Measurements from ENCODE around the genes RBM28 and HILPDA.

GRCh38 chr7:123719094-123720357 is 29.3 kb downstream of the WASL start:
- RRBS: no CpG with 5 or more reads among the region's 4 CpGs

DNA sequence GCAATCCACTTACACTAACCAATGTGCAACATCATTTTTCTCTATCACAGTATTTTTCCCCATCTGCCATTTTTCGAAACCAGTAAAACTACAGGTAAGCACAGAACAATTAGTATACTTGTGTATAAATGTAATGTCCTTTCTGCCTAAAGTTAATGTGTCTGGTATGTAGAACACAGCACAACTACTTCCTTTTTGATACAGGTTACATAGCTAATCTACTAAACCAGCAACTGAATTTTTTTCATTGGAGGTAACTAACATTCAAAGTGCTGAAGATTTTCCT is 2.1 kb downstream of the WASL start:
- RRBS: no CpG with 5 or more reads among the region's 1 CpG

GRCh38 chr7:124992863-124993529 is 63.4 kb upstream of the POT1 start:
- RRBS: no CpG with 5 or more reads among the region's 4 CpGs

DNA sequence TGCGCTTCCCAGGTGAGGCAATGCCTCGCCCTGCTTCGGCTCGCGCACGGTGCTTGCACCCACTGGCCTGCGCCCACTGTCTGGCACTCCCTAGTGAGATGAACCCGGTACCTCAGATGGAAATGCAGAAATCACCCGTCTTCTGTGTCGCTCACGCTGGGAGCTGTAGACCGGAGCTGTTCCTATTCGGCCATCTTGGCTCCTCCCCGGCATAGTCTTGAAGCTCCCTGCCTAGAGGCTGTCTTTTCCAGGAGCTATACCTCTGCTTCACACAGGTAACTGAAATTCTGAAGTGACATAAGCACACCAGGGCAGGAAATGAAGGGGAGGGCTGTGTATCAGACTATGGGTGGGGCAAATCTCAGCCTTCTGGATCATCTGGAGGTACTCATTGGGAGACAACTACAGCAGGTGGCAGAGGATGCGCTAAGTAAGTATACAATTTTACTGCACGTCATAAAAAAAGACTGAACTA is 252.2 kb upstream of the POT1 start:
- RRBS: no CpG with 5 or more reads among the region's 16 CpGs

GRCh38 chr7:125563435-125563825 is 633.8 kb upstream of the POT1 start:
- RRBS: no CpG with 5 or more reads among the region's 7 CpGs

DNA sequence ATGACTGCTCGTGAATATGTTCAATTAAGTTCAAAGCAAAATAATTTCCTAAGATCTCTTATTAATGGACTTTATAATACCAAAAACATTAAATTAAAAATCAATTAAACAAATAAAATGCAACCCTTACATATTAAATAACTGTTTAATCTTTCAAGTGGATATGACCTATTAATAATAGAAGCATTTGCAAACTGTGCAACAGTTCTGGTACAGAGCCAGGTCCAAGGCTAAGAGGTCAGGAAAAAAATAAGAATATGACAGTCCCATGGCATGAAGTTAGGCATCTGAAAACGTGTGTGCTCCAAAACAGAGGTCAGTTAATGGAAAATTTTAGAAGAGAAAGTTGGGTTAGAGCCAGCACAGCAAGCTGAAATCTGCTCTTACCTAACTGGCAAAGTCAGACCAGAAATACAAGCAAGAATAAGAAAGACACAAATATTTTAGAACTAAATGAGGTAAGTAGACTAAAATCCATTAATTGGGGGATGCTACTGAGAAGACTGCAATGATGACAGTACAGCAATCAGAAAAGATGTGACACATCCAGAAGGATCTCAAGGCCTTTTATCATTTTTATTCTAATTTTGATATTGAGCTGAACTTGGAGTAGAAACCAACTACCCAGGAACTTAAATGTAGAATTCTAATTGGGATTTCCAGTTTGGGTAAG is 757.7 kb downstream of the GRM8 start:
- RRBS: no CpG with 5 or more reads among the region's 2 CpGs

DNA sequence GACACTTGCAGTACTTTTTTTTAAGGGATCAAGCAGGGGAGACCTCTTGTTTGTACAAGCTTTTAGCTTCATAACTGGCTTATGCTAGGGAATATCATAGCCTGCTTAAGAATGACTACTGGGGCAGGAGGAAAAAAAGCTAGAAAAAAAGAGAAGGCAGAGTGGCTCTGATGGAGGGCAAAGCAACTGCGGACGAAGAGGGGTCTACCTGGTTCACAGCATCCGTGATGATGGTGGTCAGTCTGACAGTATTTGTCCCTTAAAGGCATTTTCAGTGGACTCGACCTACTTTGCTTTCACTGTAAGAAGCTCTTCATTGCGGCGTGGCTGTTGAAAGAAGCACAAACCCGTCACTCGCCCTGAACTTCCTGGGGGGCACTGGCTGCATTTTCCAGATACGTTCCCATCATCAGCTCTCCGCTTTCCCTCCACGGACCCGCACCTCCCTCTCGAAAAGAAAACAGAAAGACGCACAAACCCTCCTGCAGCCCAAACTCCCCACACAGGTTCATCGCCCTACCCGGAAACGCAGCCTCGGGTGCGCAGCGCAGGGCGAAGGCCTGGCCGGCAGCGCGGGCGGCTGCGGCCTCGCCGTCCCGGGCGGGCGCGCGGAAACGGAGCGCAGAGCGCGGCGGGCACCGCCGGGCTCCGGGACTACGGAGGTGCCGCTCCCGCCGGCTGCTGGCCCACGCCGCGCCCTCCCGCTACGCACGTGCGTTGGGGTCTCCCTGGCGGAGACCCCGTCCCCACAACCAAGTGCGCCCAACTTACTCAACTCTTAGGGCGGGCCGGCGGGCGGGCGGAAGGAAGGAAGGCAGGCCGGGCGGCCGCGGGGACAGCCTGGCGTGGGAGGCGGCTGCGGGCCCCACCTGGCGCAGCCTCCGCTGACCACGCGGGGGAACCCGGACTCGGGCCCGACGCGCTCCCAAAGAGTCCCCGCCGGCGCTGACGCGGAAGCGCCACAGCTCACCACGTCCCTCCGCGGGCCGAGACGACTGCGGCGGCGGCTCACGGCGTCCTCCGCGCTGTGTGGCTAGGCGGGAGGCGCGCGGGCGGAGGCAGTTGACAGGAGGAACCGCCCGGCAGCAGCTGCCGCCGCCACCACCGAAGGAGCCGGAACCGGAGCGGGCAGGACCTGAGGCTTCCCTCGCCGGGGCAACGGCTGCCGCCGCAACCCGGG is 829 bp downstream of the ZNF800 start:
- RRBS: under 1% methylated on average over 33 of the region's 113 CpGs

DNA sequence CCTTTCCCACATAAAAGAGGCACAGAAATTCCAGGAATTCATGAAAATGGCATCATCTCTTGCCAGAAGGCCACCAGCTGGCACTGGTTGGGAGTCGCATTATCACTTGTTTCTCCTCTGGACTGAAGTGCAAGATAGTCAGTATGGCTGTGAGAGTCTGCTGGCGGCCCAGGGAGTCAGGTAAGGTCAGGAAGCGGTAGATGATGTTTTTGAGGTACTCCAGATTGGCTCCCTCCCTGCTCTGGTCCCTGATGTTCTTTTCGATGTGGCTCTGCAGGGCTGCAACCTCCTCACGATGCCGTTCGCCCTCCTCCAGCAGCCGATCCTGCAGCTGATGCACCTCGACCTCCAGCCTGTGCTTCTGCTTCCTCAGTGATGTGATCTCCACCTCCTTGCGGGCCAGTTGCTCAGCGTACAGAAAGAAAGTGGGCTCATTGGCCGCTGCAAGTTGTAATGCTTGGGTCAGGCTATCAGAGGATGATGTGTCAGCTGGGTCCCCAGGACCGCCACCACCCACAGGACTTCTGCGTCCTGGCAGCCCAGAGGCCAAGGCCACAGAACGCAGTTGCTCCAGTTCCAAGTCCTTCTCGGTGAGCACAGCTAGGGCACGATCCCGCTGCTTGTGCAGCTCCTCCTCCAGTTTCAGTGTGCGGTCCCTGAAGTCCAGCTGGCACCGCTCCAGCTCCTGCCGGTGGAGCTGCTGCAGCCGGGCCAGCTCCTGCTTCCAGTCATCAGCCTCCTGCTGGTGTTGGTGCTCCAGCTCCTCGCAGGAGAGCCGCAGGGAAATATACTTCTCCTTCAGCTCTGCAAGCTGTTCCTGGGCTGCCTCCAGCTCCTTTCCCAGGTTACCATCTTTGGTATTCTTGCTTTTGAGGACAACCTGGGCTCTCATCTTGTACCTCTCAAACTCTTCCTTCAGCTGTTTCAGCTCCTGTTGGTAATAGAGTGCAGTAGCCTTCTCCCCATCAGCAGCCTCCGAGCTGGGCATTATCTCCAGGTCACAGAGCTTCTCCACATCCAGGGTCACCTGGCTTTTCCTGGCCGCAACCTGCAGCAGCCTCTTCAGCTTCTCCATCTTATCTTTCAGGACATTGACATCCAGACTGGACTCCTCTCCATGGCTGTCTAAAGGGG is 3.1 kb downstream of the GCC1 start:
- RRBS: no CpG with 5 or more reads among the region's 26 CpGs

DNA sequence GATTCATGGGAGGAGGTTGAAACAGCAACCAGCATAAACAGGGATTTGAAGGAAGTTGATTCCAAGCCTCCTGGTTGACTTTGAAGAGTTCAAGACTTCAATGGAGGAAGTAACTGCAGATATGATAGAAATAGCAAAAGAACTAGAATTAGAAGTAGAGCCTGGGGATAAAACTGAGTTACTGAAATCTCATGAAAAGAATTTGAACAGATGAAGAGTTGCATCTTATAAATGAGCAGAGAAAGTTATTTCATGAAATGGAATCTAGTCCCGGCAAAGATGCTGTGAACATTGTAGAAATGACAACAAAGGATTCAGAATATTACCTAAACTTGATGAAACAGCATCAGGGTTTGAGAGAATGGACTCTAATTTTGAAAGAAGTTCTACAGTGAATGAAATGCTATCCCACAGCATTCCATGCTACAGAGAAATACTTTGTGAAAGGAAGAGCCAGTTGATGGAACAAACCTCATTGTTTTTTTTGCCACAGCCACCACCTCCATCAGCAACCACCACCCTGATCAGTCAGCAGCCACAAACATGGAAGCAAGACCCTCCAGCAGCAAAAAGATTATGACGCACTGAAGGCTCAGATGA is 98.9 kb downstream of the LRRC4 start:
- RRBS: no CpG with 5 or more reads among the region's 2 CpGs

GRCh38 chr7:127933491-127934732 is 97.3 kb downstream of the LRRC4 start:
- RRBS: no CpG with 5 or more reads among the region's 6 CpGs

- RRBS: no CpG with 5 or more reads among the region's 5 CpGs
Measured at GRCh38 chr7:127977305-127978391, 53.6 kb downstream of the LRRC4 start.

GRCh38 chr7:128027441-128028250 is 3.6 kb downstream of the LRRC4 start:
- RRBS: no CpG with 5 or more reads among the region's 8 CpGs

DNA sequence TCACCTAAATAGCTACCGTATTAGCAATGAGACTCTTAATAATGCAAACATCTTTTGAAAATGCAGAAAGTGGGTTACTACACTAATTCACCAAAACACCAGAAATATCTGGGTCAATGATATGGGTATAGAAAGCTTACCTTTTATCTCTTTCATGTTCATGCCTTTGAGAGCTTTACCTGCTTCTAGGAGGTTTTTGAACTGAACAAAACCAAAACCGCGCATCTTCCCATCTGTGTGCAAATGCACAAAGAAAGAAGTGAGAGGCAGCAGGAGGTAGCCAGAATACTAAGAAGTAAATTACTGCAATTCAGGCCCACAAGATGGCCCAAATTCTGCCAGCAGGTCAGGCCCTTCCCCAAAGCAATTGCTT is 5.6 kb downstream of the RBM28 start:
- RRBS: no CpG with 5 or more reads among the region's 3 CpGs

DNA sequence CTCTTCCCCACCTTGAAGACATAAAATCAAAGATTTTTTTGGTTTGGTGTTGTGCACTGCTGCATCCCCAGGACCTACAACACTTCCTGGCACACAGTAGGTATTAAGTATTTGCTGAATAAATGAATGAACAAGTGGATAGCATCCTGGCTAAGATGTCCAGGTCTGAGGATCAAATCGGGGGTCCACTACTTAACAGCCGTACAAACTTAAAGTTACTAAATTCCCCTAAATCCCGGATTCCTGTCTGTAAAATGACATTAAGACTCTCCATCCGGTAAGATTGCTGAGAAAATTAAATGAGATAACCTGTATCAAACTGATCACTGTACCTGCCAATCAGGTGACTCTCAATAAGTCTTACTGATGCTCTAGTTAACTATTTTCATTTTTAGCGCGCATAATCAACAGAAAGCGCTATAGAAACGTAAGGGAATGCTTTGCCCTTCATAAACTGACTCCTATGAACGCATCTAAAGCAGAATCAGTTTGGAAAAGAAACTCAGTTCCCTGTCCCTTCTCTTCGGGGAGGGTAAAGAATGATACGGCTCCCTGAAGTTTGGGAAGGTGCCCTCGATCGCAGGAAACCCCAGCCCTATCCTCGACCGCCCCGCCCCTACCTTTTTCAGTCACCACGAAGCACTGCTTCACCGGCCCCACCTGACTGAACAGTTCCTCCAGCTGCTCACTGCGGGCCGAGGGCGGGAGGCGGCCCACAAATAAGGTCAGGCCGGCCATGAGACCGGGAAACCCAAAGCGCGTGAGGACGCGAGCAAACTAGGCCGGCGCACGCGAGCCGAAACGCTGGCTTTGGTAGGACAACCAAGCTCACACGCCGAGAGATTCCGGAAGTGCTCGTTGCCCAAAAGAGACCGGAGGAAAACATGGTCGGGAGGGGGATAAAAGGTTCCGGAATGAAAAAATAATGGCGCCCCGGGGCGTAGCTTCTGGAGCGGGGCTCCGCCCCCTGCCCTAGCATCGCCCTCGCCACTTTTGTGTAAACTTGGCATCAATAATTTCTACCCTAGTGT is at the start of gene RBM28:
Gene RBM28, minus strand, starts transcription at position 853 of the 1,031 bp plus-strand sequence.
- RRBS: under 1% methylated on average over 18 of the region's 48 CpGs

- RRBS: 3% methylated on average over 31 of the region's 84 CpGs
Measured at GRCh38 chr7:128361493-128362554, 18.1 kb upstream of the RBM28 start.

- RRBS: no CpG with 5 or more reads among the region's 3 CpGs
Measured at GRCh38 chr7:128404950-128405193, 4.9 kb downstream of the IMPDH1 start.

DNA sequence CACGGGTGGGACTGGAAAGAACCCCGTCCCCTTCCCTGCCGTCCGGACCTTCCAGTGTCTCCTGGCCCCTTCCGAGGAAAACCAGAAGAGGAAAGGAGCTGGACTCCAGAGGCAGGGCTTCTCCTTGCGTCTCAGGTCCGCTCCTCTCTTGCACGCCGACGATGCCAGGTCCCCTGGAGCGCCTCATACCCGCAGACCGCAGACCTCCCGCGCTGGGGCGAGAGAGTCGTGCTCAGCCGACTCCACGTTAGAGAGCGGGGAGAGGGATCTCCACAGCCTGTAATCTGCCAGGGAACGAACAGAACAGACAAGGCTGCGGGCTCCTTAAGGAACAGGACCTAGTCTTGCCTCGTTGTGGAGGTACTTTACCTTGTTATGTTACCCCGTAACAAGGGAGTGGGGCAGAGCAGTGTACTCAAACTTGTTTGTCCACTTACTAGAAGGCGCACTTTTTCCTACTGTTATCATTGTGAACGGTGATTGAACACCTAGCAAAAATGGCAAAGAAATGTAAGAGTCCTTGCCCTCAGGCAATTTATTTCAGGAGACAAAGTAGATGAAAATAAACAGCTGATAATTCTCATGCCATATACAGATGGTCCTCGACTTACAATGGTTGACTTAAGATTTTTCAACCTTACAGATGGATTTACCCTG is 524 bp upstream of the IMPDH1 start:
- RRBS: no CpG with 5 or more reads among the region's 27 CpGs

DNA sequence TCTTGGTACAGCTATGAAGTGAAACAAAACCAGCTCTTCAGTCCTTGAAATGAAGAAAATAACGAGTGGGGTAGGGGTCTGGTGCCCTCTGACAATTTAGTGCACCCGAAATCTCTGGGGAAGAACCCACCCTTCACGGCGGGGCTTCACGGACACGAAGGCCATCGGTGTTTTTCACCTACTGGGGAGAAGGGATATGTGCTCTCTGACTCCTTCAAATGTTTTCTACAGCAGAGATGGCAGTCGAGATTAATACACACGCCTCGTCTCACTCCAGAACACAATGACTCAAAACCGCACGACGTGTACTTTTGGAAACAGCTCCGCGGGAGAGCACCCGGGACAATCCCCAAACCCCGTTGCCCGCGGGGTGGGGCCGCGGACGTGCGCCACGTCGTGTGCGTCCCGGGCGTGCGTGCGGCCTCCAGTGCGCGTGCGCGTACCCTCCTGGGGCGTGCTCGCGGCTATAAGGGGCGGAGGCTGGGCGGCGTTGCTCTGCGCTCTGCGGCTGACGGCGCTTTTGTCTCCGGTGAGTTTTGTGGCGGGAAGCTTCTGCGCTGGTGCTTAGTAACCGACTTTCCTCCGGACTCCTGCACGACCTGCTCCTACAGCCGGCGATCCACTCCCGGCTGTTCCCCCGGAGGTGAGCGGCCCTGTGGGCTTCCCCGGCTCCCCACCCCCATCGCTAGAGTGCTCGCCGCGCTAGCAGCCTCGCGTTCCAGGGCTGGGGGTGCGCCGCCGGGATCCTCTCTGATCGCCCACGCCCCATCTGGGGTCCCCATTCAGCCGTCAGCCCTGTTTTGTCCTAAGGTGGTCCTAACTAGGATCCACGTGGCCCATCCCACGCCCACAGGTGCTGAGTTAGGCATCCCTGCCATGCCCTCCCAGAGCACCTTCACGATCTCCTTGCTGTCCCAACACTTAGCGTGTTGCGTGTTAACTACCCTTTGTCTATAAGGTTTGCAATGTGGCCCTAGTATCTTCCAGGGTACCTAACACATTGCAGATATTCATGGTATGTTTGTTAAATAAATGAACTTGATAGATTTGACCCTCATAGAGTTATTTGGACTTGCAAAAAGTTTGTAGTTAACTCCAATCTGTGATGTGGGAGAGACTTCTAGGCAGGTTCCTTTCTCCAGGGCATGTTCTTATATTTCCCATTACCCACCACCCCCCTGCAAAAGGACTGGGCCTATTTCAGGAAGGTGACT is at the start of gene HILPDA:
Gene HILPDA, plus strand, starts transcription at position 498 of the 1,214 bp plus-strand sequence.
- RRBS: 3% methylated on average over 31 of the region's 73 CpGs

- RRBS: 2% methylated on average over 31 of the region's 92 CpGs
Measured at GRCh38 chr7:128531288-128532172, 55.0 kb downstream of the METTL2B start.